Ishikawa (cell line): ENCODE results near the gene CTNND2.

DNA sequence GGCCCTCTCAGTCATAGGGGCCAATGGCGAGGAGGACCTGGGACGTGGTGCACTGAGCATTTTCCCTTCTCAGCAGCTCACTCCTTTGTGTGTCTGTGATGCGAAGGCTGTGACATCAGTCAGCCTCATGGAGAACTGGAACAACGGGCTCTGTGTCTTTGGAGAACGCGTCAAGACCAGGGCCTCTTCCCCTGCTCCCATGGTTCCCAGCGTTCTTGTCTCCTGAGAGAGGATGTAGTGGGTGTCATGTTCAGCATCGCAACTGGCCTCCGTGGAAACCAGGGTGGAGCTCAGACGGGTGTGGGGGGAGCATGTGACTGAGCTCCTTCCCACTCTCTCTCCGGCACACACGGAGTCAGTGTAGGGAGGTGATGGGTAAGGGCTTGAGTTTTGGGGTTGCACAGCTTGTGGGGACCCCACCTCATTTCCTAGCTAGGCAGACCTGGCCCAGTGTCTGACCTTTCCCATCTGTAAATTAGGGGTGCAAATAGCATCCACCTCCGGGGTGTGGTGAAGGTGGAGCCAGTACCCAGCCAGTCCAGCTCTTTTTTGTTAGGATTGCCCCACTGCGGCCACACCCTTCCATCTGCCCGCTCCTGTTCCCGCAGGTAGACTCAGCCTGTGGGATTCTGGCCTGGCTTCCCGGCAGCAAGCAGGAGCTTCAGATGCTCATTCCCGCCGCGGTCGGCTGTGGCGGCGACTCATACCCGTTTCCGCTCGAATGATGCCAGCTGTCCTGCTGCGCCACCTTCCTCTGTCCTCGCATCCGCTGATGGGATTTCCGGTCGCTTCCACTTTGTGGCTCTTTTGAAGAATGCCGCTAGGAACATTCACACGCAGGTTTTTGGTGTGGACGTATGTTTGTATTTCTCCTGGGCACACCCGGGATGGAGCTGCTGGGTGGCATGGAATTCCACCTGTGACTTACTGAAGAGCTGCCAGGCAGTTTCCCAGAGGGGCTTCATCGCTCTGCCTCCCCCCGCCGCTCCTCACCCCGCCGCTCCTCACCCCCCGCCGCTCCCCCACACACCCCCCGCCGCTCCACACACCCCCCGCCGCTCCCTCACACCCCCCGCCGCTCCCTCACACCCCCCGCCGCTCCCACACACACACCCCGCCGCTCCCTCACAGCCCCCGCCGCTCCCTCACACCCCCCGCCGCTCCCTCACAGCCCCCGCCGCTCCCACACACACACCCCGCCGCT, 60.0 kb downstream of the TENT4A start:
- RRBS, result 2% methylated on average over 7 of the region's 60 CpGs

GRCh38 chr5:6868259-6868765, 155.1 kb downstream of the TENT4A start:
- RRBS, result no CpG with 5 or more reads among the region's 11 CpGs

DNA sequence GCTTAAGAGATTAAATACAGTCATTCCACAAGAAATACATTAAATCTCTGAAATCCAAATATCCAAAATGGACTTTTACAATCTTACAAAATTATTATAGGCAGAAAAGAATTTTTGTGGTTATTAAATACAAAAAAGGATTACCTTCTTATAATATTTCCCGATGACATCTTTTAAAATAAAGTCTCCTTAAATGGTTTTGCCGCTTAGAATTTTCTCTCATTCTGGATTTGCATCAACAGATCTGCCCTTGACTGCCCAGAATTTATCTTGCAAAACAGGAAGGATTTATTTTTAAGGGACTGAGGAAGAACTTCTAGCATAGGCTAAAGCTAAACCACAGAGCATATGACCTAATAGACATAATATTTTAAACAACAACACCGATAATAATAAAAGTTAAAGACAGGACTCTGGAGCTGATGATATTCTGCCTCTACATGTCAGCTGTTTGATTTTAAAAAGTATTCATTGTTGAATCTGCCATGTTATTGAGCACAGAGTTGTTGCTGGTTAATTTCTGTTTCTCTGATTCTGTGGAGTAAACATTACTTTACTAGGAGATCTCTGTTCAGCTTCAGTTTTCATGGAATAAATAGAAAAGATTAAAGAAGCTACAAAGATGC, 145.3 kb upstream of the ADCY2 start:
- RRBS, result no CpG with 5 or more reads among the region's 3 CpGs

- RRBS, result 17% methylated on average over 11 of the region's 50 CpGs
Measured at GRCh38 chr5:8457293-8457861, 588.4 kb downstream of the MTRR start.

DNA sequence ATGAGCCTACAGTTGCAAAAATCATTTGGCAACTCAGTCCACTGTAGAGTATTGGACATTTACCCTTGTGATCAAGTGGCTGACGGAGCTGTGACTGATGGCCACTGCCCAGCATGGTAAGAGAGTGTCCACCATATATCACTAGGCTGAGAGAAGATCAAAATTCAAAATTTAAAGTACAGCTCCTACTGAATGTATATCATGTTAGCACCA, 30.9 kb downstream of the SEMA5A start:
- RRBS, result no CpG with 5 or more reads among the region's 1 CpG

DNA sequence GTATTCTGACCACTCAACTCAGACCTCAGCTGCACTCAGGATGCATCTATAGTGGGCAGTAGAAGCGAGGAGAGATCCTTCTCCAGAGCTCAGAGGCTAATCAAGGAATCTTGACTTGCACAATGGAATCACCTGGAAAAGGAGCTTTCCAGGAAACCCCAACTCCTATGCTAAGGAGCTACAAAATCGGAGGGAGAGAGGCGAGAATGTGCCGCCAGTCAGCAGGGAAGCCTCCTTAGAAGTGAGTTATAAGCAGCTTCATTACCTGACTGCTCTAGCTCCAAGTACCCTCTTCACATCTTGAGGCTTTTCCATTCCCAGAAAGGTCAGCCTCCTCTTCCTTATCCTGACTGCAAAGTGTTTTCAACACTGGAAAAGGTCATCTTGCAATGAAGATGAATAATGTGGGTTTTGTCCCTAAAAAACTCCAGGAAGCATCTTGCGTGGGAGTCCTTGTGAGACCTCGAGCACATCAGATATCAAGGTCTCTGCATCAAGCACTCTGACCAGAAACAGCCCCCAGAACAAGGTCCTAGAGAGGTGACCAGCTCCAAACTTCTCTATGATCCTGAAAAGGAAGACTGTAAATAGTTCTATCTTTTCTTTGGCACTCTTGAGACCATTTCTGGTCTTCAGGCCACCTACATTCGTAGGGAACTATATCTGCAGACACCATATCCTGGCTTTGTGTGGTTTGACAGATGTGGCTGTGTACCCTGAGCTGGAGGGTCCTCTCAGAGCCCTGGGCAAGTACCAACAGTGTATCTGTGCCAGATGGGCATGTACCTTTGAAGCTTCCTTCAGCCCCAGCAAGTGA, 15.0 kb downstream of the SEMA5A start:
- RRBS, result no CpG with 5 or more reads among the region's 7 CpGs

GRCh38 chr5:9544241-9545550, 1.2 kb downstream of the SEMA5A start:
- RRBS, result 2% methylated on average over 35 of the region's 95 CpGs

DNA sequence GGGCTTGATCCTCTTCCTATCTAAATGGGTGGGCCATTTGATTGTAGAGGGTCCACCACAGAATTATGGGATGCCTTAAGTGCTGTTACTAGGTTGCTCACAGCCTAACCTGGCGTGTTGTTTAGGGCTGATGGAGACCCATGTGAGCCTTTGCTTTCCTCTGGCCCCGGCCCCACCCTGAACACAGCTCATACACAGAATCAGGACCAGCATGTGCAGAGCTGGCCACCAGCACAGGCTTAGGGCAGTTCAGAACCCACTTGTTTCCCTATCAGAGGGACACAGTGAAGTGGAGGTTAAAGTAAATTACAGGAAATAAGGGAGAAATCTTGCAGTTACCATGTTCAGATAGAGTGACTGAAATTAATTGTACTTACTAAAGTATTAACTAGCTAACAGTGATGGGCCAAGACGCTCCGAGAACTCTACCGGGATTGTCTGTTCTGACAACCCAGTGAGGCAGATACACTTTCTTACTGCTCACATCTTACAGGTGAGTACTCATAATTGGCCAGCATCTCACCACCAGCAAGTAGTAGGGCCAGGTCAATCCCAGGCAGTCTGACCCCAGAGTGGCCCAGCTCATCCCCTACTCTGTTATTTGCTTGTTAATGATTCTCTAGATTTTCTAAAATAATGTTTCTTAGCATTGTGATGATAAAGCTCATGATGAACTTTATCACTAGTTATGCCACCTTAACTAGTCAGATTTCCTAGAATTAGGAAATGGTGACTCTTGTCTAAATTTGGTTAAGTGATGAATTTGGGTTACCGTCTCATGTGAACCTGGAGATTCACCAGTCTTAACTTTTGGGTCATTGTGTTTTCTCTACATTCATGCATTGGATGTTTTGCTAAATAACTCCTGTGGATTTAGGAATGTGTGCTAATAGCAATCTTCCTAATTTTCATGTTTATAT, 15.4 kb downstream of the CCT5 start:
- RRBS, result no CpG with 5 or more reads among the region's 6 CpGs

DNA sequence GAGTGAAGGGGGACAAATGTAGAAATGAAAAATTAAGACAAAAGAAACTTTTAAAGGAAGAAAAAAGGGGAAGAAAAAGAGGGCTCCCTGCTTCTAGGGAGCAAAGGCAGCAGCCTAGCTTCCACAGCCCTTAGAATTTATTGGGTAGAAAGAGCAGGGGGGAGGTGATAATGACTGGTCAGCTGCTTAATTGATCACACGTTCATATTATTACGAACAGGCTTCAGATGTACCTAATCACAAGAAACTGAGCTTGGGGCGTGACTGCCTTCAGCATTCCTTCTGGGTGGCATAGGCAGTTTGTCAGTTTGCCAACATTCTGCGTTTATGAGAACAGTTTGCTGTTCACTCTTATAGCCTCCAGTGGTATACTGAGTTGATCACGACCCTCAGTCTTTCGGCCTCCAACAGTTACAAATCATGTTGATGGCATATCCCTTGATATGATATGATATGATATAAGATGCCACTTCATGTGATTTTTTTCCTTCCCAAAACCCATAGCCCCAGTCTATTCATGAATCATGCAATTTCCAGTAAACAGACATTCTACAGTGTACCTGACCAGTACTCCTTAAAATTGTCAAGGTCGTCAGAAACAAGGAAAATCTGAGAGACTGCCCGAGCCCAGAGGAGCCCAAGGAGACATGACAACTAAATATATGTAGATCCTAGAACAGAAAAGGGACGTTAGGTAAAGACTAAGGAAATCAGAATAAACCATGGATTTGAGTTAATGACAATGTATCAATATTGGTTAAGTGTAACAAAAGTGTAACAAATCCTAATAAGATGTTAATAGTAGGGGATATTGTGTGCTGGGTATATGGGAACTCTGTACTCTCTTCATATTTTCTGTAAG, 13.3 kb downstream of the MARCHF6 start:
- RRBS, result no CpG with 5 or more reads among the region's 9 CpGs

- RRBS, result no CpG with 5 or more reads among the region's 1 CpG
Measured at GRCh38 chr5:10431401-10431951, 10.2 kb upstream of the ROPN1L start.

DNA sequence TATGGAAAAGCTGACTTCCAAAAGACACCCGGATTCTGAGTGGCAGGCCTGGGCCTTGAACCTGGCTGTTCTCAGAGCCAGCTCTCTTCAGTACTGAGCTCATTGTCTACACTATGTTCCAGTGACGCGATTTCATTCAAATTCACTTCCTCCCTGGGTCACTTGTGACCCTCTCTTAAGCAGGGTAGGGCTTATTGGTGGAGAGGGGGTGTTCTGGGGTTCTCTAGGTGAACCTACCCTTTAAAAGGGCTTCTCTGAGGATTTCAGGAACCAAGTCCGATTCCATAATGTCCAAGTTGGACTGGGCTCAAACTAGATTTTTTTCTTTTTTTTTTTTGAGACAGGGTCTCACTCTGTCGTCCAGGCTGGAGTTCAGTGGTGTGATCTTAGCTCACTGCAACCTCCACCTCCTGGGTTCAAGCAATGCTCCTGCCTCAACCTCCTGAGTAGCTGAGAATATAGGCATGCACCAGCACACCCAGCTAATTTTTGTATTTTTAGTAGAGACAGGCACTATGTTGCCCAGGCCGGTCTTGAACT, 70.3 kb downstream of the ANKRD33B start:
- RRBS, result no CpG with 5 or more reads among the region's 6 CpGs

- RRBS, result no CpG with 5 or more reads among the region's 10 CpGs
Measured at GRCh38 chr5:10635294-10635917, 71.5 kb downstream of the ANKRD33B start.

- RRBS, result no CpG with 5 or more reads among the region's 8 CpGs
Measured at GRCh38 chr5:10729533-10730095, 31.4 kb downstream of the DAP start.

DNA sequence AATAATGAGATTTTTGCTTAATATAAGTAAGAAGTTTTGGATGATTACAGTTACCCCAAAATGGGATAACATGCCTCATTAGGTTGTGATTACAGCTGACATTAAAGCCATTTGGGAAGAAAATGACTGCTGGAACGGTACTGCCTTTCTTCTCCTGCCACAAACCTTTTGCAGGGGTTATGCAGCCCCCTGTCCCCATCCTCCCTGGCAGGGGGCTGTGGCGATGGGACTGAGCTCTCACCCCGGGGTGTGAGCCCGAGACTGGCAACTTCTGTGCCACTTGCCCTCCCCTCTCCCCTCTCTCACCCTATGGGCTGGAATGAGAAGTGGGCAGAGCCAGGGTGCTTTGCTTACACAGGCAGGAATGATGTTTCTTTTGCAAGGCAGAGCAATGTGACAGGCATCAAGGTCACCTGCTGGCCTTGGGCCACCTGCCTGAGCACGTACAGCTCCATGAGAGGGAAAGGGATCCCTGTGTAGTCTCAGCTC, 252.6 kb upstream of the DAP start:
- RRBS, result no CpG with 5 or more reads among the region's 5 CpGs

- RRBS, result no CpG with 5 or more reads among the region's 9 CpGs
Measured at GRCh38 chr5:11760850-11761330, 143.4 kb downstream of the CTNND2 start.

- RRBS, result 2% methylated on average over 19 of the region's 85 CpGs
Measured at GRCh38 chr5:11904134-11904742, at the start of gene CTNND2. TSS of gene CTNND2 (minus strand) at chr5:11904446.

GRCh38 chr5:12625818-12626210, 721.6 kb upstream of the CTNND2 start:
- RRBS, result no CpG with 5 or more reads among the region's 7 CpGs

GRCh38 chr5:13985558-13986536, 41.4 kb upstream of the DNAH5 start:
- RRBS, result no CpG with 5 or more reads among the region's 13 CpGs

DNA sequence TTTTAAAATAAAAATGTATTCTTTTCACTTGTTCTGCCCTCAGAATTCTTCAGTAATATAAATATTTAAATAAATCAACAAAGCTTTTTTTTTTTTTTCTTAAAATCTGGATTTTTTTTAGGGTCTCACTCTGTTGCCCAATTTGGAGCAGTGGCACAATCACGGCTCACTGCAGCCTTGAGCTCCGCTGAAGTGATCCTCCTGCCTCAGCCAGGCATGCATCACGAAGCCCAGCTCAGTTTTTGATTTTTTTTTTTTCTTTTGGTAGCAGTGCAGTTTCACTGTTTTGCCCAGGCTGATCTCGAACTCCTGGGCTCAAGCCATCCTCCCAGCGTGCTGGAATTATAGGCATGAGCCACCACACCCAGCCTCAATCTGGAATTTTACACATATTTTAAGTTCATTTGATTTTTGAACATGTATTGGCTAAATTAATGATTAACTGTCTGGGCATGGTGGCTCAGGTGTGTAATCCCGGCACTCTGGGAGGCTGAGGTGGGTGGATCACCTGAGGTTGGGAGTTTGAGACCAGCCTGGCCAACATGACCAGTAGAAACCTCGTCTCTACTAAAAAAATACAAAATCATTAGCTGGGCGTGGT, 36.3 kb downstream of the TRIO start:
- RRBS, result no CpG with 5 or more reads among the region's 8 CpGs

DNA sequence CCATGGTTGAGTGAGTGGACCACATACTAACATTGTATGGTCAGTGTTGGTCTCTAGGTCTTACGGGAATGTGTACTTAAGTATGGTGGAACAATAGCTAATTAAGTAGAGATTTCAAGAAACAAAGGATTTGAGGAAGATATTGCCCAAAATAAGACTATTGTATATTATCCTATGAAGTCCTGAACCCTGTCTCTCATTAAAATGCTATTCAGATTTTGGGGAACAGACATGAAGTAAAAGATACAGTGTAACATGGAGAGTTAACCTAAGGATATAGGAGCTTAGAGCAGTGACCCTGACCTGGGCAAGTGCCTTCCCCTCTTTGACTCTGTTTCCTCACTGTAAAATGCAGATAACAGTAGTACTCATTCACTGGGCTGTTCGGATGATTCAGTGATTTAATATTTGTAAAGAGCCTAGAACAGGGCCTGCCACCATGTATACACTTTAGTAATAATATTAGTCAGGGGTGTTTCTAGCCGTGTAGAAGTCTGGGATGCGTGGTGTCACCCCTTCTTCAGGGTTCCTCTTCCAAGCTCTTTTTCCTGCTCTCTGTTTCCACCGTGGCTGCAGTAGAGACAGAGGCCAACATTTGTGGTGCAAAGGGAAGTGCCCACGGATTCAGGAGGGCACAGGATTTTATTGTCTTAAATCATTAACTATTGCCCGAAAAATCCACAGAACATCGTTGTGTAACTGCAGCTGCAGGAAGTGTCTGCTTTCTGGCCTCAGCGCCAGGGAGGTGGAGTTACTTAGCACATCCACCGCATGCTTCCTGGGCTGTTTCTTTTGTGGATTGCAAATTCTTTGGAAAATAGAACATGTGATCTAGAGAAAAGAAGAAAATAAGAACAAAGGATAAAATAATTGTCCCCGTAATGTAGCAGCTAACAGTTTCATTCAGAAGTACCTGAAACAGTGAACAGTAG, 61.6 kb downstream of the TRIO start:
- RRBS, result no CpG with 5 or more reads among the region's 11 CpGs